SK-N-SH (cell line): ENCODE measurements around a stretch of chr13.

DNA sequence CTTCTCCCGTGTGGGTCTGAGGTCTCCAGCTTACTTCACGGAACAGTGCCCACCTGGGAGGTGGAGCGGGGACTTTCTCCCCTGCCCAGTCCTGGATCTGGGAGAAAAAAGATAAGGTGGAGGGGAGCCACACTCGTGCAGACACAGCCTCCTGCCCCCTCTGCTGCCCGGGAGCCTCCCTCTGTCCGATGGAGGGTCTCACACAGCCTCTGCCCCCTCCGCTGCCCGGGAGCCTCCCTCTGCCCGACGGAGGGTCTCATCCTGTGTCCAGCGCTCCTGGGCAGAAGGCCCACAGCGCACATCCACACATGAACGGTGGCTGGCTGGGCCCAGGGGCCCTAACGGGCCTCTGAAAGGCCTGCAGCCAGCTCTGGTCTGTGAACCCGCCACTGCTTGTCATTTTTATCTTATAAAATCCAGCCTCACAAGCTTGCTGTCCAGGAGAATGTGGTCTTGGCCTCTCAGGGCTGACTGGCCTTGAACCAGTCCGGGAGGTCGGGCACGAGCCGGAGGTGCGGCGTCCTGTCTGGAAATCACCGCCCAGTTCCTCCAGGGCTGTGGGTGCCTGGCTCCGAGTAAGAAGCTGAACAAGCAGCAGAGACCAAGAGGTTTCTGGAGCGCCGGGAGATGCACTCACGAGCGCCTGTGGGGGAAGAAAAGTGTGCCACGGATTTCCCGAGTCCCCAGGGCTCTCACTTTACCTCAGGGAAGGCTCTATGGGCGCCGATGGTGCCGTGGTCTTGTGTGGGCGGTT lies 50.3 kb downstream of the GAS6 start:
- RRBS: 90% methylated on average over 4 of the region's 33 CpGs
CAGE:
- cytosol, long polyA plus RNA: no peak
- long polyA plus RNA: no peak
- nucleus, long polyA plus RNA: no peak

DNA sequence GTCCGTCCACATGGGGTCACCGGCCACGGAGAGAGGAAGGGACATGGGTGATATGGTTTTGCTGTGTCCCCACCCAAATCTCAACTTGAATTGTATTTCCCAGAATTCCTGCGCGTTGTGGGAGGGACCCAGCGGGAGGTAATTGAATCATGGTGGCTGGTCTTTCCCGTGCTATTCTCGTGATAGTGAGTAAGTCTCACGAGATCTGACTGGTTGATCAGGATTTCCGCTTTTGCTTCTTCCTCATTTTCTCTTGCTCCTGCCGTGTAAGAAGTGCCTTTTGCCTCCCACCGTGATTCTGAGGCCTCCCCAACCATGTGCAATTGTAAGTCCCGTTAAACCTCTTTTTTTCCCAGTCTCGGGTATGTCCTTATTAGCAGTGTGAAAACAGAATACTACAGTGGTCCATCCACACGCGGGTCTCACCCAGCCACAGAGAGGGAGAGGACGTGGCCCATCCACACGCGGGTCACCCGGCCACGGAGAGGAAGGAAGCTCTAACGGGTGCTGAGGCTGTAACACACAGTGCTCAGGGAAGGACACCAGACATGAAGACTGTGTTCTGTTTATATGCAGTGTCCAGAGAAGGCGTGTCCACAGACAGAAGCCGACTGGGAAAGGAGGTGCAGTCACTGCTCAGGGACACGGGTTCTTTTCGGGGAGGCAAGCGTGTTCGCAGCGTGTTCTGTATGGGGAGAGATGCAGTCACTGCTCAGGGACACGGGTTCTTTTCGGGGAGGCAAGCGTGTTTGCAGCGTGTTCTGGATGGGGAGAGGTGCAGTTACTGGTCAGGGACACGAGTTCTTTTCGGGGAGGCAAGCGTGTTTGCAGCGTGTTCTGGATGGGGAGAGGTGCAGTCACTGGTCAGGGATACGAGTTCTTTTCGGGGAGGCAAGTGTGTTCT lies 48.3 kb downstream of the GAS6 start:
- RRBS: no CpG with 5 or more reads among the region's 39 CpGs
CAGE:
- cytosol, long polyA plus RNA: no peak
- long polyA plus RNA: no peak
- nucleus, long polyA plus RNA: no peak

DNA sequence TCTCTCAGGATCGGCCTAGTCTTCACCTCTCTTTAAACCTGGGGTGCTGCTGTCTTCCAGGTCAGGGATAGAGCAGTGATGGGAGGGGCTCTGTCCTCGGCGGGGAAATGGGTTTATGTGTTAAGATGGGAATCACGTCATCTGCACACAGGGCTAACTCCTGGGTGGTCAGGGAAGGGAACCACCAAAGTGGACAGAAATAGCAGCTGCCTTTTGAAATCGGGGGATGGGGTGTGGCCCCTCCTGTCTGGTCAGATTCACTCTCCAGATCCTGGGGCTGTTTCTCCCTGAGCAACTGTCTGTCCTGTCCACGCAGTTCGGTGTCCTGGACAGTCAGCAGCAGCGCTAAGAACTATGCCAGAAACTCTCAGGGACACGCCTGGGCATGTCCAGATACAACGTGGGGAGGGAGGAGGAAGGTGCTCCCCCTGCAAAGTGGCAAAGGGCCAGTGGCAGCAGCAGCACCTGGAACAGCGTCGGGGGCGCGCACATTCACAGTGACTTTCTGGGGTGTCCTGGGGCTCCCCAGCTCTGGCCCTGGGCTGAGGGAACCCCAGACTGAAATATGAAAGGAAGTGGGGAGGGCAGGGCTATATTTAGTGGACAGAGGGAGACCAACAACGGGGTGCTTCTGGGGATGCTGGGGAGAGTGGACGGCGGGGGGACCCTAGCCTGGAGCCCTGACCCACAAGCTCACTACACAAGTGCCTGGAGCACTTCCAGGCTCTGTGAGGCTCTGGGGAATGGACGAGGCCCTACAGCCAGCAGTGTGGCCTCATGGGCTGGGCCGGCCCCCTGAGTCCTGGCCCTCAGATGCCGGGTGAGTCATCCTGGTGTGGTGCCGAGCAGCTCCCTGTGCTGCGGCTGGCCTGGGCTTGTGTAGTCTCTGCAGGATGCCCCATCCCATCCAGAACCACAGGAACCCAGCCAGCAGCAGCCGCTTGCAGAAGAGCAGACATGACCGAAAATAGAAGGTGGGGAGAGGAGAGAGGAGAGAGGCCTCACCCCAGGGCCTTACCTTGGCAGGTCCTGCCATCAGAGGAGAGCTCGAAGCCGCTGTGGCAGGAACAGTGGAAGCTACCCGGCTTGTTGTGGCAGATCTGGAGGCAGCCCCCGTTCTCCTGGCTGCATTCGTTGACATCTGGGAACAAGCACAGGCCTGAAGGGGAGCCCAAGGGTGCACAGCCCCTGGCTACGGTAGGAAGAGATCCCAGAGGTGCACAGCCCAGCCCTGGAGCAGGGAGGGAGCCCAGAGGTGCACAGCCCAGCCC lies 26.4 kb downstream of the GAS6 start:
- RRBS: no CpG with 5 or more reads among the region's 30 CpGs
CAGE:
- cytosol, long polyA plus RNA: no peak
- long polyA plus RNA: no peak
- nucleus, long polyA plus RNA: no peak

GRCh38 chr13:113858517-113859124 lies 5.3 kb downstream of the GAS6 start:
- RRBS: no CpG with 5 or more reads among the region's 5 CpGs
CAGE:
- cytosol, long polyA plus RNA: no peak
- long polyA plus RNA: no peak
- nucleus, long polyA plus RNA: start-site peak on the plus strand at chr13:113858311-113858933, 6 and 35 reads in 2 replicates

GRCh38 chr13:114001302-114001990 lies 27.6 kb upstream of the C13orf46 start:
- RRBS: no CpG with 5 or more reads among the region's 50 CpGs
CAGE:
- cytosol, long polyA plus RNA: no peak
- long polyA plus RNA: no peak
- nucleus, long polyA plus RNA: no peak

GRCh38 chr13:114034394-114035020 lies 60.6 kb upstream of the C13orf46 start:
- RRBS: 96% methylated on average over 7 of the region's 18 CpGs
CAGE:
- cytosol, long polyA plus RNA: no peak
- long polyA plus RNA: no peak
- nucleus, long polyA plus RNA: no peak

DNA sequence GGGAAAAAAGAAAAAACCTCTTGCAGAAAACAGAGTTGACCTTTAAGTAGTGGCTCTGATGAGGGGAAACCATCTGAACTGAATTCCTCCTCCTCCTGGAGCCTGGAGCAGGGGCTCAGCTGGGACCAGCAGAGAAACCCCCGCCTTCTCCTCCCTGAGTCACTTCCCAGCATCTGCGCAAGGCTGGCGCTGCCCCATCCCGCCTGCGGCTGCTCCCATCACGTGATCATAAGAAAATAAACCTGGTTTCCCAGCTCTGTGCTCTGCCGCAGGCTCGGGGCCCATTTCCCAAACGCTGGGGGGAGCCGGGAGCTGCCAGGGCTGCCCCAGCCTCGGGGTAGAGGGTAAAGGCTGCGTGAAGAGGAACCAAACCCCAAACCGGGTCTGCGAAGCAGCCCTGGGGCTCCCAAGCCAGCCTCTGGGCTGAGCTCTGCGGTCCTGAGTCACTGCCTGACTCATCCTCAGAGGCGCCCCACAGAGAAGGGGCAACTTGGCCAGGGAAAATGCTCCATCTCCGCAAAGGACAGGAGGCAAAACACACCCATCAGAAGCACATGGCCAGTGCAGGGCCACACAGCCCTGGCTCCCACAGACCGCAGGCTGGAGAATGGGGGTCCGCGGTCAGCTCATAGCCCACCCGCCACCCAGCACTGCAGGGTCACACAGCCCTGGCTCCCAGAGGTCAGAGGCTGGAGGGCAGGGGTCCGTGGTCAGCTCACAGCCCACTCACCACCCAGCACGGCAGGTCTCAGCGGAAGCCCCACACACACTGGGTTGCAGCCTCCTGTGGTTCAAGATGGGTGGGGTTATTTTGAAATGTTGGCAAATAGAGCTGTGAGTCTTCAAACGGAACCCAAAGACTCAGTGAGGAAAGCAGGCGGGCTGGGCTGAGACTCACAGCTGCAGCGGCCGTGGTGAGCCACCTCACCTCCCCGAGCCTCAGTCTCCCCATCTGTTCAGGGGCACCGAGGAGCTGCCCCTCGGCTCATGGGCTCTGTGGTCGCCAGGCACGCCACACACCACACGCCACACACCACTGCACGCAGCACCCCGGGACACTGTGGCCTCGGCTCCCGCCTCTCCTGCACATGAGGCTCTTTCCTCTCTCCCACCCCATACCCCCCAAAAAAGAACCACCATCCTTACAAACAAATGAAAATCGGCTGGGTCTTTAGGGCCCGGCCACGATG lies 67.0 kb downstream of the RASA3 start:
- RRBS: 35% methylated on average over 6 of the region's 41 CpGs
CAGE:
- cytosol, long polyA plus RNA: no peak
- long polyA plus RNA: no peak
- nucleus, long polyA plus RNA: no peak

- RRBS: no CpG with 5 or more reads among the region's 40 CpGs
CAGE:
- cytosol, long polyA plus RNA: no peak
- long polyA plus RNA: no peak
- nucleus, long polyA plus RNA: no peak
Measured at GRCh38 chr13:114111173-114112245, 20.9 kb downstream of the RASA3 start.

DNA sequence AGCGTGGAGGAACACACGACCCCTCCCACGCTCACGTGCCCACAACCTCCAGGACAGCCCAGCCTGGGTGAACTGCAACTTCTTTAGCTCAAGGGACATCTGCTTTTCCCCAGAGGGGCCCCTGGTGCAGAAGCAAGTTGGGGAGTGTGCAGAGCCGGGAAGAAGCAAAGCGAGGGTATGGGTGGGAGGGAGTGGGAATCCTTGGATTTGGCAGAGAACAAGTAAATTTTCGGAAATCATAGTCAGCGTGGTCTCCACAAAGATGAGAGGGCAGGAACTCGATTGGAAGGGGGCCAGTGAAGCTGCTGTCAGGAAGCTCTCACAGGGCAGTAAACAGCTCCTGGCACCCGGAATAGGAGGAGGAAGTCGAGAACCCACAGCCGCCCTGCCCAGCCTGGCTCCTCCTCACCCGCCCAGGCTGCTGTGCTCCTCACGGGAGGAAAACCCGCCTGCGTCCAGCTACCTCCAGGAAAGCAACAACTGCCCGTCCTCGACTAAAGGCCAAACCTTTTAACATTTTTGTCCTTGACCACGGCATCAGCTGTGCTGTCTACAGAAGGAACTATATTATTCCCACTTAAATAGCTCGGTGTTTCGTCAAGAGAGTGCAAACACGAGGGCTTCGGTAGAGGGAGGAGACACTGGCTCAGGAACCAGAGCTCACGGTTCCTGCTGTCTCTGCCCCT lies 17.2 kb upstream of the CFAP97D2 start:
- RRBS: no CpG with 5 or more reads among the region's 24 CpGs
CAGE:
- cytosol, long polyA plus RNA: no peak
- long polyA plus RNA: no peak
- nucleus, long polyA plus RNA: no peak

GRCh38 chr13:114280263-114280929 lies 1.0 kb upstream of the UPF3A start:
- RRBS: no CpG with 5 or more reads among the region's 14 CpGs
CAGE:
- cytosol, long polyA plus RNA: no peak
- long polyA plus RNA: no peak
- nucleus, long polyA plus RNA: no peak

DNA sequence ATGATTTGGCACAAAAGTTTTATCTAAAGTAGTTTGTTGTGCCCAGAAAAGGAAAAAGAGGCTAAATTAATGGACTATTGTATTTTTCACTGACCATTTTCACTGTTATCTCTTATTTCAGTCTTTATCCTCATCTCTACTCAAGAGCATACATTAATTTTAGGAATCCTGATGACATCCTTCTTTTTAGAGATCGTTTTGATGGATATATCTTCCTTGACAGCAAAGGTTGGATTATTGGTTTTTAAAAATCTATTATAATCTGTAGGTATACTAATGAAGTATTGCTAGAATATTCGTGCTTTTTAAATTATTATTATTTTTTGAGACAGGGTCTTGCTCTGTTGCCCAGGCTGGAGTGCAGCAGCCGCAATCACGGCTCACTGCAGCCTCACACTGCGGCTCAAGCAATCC lies 1.3 kb downstream of the UPF3A start:
- RRBS: no CpG with 5 or more reads among the region's 5 CpGs
CAGE:
- cytosol, long polyA plus RNA: no peak
- long polyA plus RNA: no peak
- nucleus, long polyA plus RNA: no peak

- RRBS: no CpG with 5 or more reads among the region's 2 CpGs
CAGE:
- cytosol, long polyA plus RNA: no peak
- long polyA plus RNA: no peak
- nucleus, long polyA plus RNA: no peak
Measured at GRCh38 chr13:114288095-114288371, 6.6 kb downstream of the UPF3A start.

DNA sequence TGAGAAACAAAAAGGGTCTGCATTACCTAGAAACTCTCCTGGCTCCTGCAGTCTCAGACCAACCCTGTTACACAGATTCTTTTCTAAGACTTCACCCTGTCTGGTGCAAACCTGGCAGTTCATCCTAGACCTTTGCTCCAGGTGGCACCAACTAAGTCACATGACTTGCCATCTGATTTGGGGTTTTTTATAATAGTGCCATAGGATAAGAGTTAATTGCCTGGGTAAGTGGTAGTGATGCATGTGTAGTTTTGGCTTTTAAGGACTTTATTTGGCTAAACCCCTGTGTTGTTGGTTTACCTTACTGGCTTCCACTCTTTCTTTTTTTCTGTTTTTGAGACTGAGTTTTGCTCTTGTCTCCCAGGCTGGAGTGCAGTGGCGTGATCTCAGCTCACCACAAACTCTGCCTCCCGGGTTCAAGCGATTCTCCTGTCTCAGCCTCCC lies 14.4 kb downstream of the CHAMP1 start:
- RRBS: no CpG with 5 or more reads among the region's 3 CpGs
CAGE:
- cytosol, long polyA plus RNA: no peak
- long polyA plus RNA: no peak
- nucleus, long polyA plus RNA: no peak